Diencephalon (tissue), 2 donors: ENCODE data around the genes TMEM154 and MND1.

GRCh38 chr4:151227589-151228297 is 49.2 kb upstream of the PRSS48 start:
- RAMPAGE, long total RNA, result no peak

DNA sequence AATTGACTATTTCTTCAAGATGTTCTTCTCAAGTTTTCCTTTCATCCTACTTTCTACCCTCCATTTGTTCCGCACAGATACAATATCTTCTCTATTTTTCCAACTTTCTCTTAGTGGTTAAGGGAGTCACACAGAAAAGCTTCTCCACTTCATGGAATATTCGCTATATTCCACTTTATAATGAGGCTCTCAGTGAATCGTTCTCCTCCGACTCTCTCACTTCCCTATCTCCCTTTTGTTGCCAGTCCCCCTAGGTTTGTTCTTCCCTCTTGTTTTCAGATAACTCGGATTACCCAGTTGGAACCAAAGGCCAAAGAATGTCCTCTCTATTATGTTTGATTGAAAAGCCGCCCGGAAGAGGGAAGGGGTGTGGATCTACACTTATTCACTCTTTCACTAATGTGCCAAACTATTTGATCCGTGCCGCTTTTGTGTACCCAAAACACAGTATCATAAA is 1.2 kb downstream of the SH3D19 start:
- RAMPAGE, long total RNA, result no peak

- RAMPAGE, long total RNA, result no peak
Measured at GRCh38 chr4:151655465-151655868, 105.3 kb downstream of the GATB start.

- RAMPAGE, long total RNA, result no peak
Measured at GRCh38 chr4:151664919-151666017, 95.5 kb downstream of the GATB start.

GRCh38 chr4:151806598-151806902 is 45.7 kb upstream of the GATB start:
- RAMPAGE, long total RNA, result no peak

GRCh38 chr4:152257747-152258200 is 278.1 kb downstream of the FBXW7 start:
- RAMPAGE, long total RNA, result no peak

GRCh38 chr4:152324127-152324572 is 211.7 kb downstream of the FBXW7 start:
- RAMPAGE, long total RNA, result no peak

DNA sequence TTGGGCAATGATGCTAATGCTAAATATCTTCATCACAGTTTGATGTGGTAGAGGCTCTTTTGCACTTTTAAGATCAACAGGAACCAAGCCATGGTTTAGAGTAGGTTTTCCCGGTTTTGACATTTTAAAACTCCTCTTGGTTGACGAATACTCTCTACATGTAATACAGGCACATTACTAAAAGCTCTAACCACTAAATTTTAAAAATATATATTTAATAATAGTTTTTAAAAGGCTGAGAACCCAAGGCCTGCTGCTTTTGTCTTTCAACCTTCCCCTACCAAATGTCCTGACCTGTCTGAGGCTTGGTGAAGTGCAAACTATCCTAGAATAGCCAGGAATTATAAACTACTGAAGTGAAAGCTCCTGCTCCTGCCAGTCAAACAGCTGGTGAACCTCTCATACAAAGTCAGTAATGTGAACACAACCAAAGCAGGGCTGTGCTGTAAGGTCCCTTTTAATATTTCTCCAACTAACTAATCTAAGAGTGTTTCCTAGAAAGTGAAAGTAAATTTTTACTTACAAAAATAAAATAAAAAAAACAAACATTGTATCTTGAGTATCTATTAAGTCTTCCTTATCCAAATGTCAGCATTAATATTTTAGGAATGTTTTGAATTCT is 153.6 kb downstream of the FBXW7 start:
- RAMPAGE, long total RNA, result no peak

GRCh38 chr4:152448641-152449277 is 87.1 kb downstream of the FBXW7 start:
- RAMPAGE, long total RNA, result no peak

GRCh38 chr4:152584806-152585659 is 49.1 kb upstream of the FBXW7 start:
- RAMPAGE, long total RNA, result no peak

DNA sequence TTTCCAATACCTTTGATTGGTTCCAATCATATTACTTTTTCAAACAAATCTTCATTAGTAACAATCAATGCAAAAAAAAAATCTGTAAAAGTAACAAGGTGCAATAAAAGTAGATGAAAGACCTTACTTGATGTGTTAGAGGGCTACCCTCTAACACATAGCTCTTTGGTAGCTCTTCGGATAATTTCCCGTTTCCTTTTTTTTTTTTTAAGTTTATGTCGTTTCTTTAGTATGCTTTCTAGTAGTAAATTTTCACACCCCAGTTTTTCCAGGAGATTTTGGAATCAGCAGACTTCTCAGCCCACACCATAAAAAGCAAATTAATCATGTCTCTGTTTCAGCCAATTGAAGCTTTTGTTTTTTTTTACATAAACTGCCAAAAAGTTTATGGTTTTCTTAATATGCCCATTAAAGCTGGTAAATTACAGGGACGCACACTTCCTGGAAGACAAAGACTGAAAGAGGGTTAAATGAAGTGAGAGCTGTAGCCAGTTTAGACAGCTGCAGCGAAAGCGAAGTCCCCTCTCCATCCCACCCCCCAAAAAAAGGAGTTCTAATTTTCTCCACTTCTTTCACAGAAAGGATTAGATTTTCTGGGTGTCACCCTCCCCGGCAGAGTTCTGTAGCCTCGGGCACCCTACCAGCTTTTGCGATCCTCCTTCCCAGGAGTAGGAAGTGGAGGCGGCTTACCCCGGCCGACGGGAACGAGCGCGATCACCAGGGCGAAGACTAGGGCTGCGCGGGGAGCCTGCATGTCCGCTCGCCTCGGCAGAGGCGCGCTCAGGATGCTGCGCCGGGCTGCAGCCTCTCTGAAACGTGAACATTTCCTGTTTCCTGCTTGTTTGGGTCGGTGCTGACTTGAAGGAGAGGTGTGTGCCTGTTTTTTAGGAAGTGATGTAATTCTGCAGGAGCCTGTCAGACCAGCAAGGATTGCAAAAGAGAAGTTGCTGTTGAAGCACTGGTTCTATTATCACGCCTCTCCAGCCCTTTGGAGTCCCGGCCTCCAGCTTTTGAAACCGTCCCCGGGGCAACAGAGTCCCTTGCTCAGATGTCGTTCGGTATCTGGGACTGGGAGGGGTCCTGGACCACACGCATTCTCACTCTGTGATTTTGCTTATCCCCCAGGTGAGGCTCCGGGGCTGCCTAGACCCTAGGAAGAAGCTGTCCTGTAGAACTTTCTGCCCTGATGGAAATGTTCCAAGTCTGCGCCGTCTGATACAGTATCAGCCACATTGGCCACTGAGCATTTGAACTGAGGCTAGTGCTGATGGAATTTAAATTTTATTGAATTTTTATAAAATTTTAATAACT is at the start of gene TMEM154:
Gene TMEM154, minus strand, starts transcription at position 818 of the 1,311 bp plus-strand sequence.
- RAMPAGE, long total RNA, result start-site peak on the minus strand centred at position 801 of the sequence, 36 bp wide, 23 and 36 reads in 2 replicates

DNA sequence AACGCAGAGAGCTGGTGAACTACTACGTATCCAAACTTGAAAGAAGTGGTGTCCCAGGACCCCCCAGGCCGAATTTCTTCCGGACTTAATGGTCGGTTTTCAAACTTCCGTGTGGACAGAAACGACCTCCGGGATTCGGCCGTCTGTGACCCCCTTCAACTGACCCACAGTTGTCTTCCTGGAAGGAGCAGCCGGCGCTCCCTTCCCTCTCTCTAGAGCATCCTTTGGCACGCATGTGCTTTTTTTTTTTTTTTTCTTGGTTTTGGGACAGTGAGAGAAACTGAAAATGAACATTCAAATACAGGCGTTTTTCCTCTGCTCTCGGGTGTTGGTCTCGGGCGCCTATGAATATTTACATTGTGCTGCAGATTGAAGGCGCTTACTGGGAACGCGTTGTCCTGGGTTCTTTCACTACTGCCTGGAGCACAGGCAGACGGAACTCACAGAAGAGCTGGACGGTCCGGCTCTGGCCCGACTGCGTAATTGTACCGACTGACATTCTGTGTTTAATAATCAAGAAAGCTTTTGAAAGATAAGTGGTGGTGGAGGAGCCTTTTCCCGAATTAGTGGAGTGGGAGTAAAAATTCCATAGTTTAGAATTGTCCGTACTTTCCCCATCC is 1.9 kb downstream of the FHDC1 start:
- RAMPAGE, long total RNA, result no peak

GRCh38 chr4:152938572-152939034 is 2.5 kb downstream of the FHDC1 start:
- RAMPAGE, long total RNA, result no peak

GRCh38 chr4:152995906-152996657 is 60.0 kb downstream of the FHDC1 start:
- RAMPAGE, long total RNA, result no peak

DNA sequence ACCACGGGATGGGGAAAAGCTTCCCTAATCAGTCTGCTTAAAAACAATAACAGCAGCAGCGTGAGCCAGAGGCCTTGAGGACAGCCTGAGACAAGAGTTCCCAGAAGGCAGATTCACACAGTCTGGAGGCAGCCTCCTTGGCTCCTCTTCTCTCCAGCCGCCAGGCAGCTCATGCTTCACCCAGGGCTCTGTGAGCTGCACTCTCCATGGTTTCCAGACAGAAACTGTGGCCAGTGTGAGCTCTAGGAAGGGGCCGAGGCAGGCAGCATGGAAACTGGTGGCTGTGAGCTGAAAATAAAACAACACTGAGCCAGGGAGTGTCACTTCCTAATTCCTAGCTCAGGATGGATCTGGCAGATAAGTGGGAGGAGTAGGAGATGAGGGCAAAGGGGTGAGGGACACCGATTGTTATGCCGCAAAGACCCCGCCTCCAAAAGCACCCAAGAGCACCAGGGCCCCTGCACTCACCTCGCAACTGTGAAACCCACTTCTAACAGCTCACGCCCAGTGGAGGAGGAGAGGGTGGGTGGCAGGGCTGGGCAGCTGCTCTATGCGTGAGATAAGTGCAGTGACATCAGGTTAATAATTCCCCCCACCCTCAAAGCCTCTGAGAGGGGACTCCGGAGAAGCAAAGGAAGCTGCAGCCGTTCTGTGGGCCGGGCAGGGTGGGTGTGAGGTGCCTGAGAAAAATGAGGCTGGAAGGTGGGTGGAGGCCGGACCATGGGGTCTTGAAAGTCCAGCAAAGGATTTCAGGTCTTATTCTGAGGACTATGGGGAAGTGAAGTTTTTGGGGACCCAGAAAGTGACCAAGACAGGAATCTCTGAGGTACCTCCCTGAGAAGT is 69.9 kb downstream of the FHDC1 start:
- RAMPAGE, long total RNA, result no peak

- RAMPAGE, long total RNA, result no peak
Measured at GRCh38 chr4:153222977-153223549, 18.8 kb downstream of the TRIM2 start.

GRCh38 chr4:153244900-153245468 is 40.7 kb downstream of the TRIM2 start:
- RAMPAGE, long total RNA, result no peak

DNA sequence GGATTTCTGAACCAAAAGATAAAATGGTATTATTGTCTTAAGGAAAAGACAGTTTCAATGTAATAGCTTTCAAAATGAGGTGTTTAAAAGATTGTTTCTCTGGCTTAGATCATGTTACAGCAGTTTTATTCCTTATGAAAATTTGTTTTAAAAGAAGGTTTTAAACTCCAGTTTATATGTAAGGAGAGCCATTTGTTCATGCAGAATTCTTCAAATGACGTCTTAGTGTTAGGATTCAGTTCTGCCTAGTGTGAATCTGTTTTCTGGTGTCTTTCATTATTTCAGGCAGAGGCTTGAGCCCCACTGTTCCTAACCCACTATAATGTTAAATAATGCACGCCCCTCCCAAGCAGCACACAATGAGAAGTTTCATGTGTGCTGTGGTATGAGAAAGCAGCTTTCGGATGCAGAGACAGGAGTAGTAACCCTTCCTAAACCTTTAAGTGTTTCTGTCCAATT is 54.4 kb downstream of the TRIM2 start:
- RAMPAGE, long total RNA, result no peak

GRCh38 chr4:153344028-153344823 is at the start of gene MND1:
TSS of gene MND1 (plus strand) at chr4:153344688.
- RAMPAGE, long total RNA, result start-site peak on the plus strand at chr4:153344675-153344710, 306 and 370 reads in 2 replicates

DNA sequence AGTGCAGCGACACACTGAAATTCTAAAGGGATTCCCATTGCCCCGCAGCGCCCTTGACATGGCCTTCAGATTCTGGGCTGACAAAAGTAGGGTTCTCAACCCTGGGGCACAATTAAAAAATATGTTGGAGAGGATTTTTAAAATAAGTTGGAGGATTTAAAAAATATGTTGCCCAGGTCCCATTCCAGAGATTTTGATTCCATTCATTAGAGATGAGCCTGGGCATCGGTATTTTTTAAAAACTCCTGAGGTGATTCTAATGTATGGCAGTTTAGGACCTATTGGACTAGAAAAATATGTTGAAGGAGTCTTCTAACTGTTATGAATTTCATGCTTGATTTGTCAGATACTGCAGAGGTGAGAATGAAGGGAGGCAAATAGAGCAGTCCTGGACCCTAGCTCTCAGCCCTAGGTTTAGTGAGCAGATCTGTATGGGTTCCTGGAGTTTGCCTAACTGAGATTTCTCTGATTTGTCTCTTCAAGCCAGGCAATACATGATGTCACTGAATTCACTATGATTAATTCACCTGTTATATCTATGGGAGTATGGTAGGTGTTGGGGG is 2.5 kb downstream of the MND1 start:
- RAMPAGE, long total RNA, result no peak